Zone of skin (tissue), 1 donor: ENCODE measurements around a stretch of chr12.

- RRBS = no CpG with 5 or more reads among the region's 24 CpGs
These were observed 3.0 kb upstream of the UBC start for GRCh38 chr12:124917120-124918222.

DNA sequence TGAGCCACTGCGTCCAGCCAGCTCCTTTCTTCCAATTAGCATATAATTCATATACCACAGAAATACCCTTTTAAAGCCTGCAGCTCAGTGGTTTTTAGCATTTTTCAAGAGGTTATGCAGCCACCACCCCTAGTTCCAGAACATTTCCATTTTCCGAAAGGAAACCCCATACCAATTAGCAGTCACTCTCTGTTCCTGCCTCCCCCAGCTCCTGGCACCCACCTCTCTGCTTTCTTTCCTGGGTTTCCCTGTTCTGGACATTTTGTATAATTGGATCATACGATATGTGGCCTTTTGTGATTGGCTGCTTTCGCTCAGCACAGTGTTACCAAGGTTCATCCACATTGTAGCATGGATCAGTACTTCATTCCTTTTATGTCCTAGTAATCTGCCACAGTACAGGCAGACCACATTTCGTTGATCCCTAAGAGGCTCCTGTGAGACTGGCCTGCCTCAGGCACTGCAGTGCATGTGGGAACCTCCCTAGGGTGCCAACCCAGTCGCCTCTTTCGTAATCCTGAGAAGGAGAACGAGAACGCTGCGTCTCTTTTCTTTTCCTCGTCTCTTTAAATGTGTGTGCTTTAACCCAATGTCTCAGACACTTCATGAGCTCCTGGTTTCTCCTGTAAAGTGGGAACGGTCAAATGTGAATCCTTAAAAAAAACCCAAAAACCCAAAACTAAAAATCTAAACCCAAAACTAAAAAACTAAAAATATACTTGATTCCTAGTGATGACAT is 14.6 kb downstream of the AACS start:
- RRBS = no CpG with 5 or more reads among the region's 12 CpGs

GRCh38 chr12:125128417-125129503 is 57.4 kb upstream of the TMEM132B start:
- RRBS = no CpG with 5 or more reads among the region's 27 CpGs

DNA sequence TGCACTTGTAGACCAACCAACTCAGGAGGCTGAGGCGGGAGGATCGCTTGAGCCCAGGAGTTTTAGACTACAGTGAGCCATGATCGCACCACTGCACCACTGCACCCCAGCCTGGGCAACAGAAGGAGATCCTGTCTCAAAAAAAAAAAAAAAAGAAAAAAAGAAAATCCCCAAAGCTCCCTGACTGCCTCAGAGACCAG is 503.2 kb downstream of the TMEM132B start:
- RRBS = no CpG with 5 or more reads among the region's 3 CpGs

GRCh38 chr12:125983046-125984128 is 797.2 kb downstream of the TMEM132B start:
- RRBS = no CpG with 5 or more reads among the region's 30 CpGs

GRCh38 chr12:126190952-126192074 is 1005.1 kb downstream of the TMEM132B start:
- RRBS = no CpG with 5 or more reads among the region's 69 CpGs

- RRBS = no CpG with 5 or more reads among the region's 5 CpGs
These were observed 1359.0 kb upstream of the TMEM132C start for GRCh38 chr12:126907848-126908534.

- RRBS = no CpG with 5 or more reads among the region's 7 CpGs
These were observed 282.9 kb upstream of the TMEM132C start for GRCh38 chr12:127984070-127984391.

- RRBS = no CpG with 5 or more reads among the region's 9 CpGs
These were observed 241.3 kb upstream of the TMEM132C start for GRCh38 chr12:128025546-128026246.

- RRBS = 17% methylated on average over 4 of the region's 6 CpGs
These were observed 219.9 kb downstream of the TMEM132C start for GRCh38 chr12:128486889-128487283.

GRCh38 chr12:128603811-128604302 is 219.9 kb downstream of the SLC15A4 start:
- RRBS = no CpG with 5 or more reads among the region's 3 CpGs

DNA sequence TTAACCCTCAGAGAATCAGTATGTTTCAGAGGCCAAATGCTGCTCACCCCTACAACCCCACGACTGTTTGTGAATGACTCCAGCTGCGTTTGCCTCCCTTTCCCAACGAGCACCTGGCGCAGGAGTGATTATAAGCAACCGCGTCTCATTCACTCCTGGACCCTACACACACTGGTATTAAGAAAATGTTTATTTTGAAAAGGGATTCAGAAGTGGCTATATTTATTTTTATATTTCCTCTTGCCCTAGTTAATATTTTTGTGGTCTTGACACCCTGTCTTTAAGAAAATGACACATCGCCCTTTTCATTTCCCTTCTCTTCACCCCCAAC is 77.9 kb downstream of the SLC15A4 start:
- RRBS = no CpG with 5 or more reads among the region's 7 CpGs

- RRBS = no CpG with 5 or more reads among the region's 11 CpGs
These were observed 9.9 kb downstream of the SLC15A4 start for GRCh38 chr12:128813761-128814332.

GRCh38 chr12:128857048-128857717 is 3.9 kb downstream of the GLT1D1 start:
- RRBS = no CpG with 5 or more reads among the region's 9 CpGs

DNA sequence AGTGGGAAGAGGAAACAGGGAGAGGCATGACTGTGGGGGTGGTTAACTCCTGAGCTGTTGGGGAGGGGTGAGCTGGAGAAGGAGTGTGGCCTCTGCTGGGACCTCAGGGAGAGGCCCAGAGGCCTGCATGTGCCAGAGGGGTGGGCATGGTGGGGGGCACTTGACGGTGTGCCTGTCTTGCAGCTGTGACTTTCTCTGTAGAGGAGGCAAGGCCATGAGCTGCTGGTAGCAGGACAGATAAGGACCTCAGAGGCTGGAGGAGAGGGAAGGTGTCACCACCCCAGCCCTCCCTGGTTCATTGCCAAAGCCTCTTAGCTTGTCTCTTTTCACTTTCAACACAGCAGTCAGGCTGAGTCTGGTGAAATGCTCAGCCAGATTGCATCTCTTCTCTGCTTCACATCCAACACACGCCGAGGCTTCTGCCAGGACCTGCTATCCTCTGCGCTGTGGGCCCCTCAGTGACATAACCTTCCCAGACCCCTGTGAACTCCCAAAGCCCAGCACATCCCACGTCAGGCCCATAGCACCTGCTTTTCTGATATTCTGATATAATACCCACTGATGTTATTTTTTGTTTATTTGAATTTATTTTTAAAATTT is 11.5 kb downstream of the GLT1D1 start:
- RRBS = no CpG with 5 or more reads among the region's 5 CpGs

DNA sequence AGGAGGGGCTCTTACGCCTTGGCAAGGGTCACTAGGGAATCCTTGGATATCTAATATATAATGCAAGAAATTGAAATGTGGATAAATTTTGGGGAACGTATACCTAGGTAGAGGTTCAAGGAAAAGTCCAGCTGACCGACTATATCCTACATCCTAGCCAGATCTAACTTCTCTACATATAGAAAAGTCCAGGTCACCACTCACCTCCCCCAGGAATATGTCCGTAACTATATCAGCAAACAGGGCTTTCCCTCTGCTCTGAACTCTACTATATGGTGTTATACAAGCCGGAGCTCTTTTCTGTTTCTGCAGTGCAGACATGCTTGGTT is 281.5 kb downstream of the TMEM132D start:
- RRBS = no CpG with 5 or more reads among the region's 5 CpGs

DNA sequence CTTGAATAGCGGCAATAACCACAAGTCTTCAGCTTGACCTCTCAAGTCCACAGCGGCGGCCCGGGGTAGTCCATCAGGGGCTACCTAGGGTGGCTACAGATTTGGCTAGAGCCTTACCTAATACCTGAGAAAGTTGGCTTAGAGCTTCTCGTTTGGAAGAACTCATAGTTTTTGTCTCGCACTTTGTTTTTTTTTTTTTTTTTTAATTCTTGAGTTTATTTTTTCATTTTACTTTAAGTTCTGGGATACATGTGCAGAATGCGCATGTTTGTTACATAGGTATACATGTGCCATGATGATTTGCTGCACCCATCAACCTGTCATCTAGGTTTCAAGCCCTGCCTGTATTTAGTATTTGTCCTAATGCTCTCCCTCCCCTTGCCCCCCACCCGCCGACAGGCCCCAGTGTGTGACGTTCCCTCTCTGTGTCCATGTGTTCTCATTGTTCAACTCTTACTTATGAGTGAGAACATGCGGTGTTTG is 48.7 kb downstream of the FZD10 start:
- RRBS = no CpG with 5 or more reads among the region's 11 CpGs

DNA sequence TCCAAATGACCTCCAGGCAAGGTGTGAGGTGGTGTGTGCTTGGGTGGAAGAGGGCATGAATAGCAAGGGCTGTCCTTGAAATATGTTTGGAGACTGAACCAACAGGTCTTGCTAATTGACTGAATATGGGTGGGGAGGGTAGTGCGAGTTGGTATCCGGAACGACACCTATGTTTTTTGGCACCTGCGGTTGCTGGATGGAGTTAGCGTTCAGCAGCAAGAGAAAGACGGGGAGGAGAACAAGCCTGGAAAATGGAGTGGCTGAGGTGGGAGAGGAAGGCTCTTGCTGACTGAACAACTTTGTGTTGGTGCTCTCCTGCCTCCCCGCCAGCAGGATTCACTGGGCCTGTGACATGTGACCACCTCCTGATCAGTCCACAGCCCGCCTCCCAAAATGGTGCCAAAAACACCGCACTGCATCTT is 84.0 kb upstream of the PIWIL1 start:
- RRBS = no CpG with 5 or more reads among the region's 9 CpGs

GRCh38 chr12:130818460-130819626 is 20.2 kb downstream of the STX2 start:
- RRBS = 4% methylated on average over 11 of the region's 67 CpGs

GRCh38 chr12:130920468-130921189 is 33.1 kb upstream of the ADGRD1 start:
- RRBS = no CpG with 5 or more reads among the region's 11 CpGs